Subcutaneous preadipocyte (primary cell): ENCODE results near the genes CCDC8 and PNMA8B.

DNA sequence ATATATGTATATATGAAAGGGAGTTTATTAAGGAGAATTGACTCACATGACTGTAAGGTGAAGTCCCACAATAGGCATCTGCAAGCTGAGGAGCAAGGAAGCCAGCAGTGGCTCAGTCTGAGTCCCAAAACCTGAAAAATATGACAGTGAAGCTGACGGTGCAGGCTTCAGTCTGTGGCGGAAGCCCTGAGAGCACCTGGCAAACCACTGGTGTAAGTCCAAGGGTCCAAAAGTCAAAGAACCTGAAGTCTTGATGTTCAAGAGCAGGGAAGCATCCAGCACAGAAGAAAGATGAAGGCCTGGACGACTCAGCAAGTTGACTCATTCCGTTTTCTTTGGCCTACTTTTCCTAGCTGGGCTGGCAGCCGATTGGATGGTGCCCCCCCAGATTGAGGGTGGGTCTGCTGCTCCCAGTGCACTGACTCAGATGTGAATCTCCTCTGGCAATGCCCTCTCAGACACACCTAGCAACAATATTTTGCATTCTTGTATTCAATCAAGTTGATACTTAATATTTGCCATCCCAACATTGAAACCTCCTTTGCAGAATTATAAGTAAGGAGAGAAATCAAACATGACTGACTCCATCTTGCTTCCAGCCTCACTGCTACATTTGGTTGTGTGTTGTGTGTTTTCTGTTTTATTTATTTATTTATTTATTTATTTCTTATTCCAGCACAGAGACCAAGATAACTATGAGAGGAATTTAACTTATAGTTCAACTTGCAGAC is 32.7 kb downstream of the IGFL2 start:
- CAGE, long polyA plus RNA = no peak

GRCh38 chr19:46202497-46203355 is 26.8 kb upstream of the IGFL1 start:
- CAGE, long polyA plus RNA = no peak

DNA sequence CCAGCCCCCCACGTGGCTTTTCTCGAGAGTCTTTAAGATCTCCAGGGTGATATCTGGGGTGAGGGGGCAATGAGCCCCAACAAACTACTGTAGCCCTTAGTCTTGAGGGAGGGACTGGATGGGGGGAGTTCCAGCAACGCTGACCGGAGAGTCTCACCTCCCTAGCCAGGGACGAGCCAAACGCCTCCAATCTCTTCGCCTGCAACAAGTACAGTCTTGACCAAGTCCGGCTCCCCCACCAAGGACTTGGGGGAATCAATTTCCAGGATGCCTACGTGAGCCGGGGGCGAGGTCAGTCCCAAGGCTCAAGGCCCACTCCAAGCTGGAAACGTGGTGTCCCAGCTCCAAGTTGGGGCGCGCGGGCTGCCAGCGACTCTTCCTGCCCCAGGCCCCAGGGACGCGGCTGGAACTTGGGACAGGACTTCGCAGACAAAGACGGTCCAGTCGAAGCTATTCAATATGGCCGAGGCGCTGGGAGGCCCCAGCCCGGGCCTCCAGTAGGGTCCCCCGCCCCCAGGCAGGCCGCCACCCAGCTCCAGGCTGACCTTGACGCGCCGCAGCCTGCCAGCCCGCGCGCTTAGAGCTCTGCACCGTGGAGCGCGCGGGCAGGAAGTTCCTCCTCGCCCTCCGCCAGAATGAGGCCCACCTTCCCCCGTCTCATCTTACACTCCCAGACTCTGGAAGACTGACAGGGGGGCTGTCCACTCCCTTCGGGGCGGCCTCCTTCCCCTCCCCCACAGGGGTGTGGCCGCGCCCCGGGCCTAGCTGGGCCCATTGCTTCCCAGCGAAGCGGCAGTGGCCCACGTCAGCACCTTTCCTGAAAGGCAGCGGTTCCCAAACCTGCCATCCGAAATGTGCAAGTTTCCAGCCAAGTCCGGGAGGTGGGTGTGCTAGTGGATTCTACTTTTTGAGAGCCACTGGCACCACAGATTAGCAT is at the start of gene CCDC8:
Gene CCDC8 (minus strand): TSS at position 589 of the 937 bp plus-strand sequence.
- CAGE, long polyA plus RNA = no peak

- CAGE, long polyA plus RNA = no peak
Measured at GRCh38 chr19:46492875-46493183, 2.8 kb downstream of the PNMA8B start.

DNA sequence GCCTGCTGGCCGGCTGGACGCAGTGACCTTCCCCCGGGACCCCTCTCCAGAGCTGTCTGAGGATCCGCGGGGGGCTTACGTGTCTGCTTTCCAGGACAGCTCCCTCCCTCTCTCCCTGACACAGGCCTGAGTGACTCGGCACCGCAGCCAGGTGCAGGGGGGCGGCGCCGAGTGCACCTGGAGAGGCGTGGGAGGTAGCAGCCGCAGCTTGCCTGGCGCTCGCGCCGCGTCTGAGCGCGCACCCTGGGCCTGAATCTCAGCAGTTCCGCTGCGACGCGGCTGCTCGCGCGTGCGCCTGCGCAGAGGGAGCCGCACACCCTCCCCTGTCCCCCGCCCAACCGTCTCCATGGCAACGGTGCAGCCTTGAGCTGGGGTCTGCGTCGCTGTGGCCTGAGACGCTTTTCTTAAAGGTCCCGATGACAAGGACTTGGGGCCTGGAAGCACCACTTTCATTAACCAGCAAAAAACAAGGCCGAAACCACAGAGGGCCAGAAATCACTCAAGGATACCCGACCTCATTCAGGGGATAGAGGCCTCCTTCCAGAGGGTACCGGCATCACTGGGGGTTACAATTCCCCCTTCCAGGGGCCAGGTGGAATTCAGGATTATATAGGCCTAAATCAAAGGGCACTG is at the start of gene PNMA8B:
Gene PNMA8B (minus strand): TSS at position 232 of the 633 bp plus-strand sequence.
- CAGE, long polyA plus RNA = no peak

- CAGE, long polyA plus RNA = no peak
Measured at GRCh38 chr19:46546475-46546896, 50.8 kb upstream of the PNMA8B start.

DNA sequence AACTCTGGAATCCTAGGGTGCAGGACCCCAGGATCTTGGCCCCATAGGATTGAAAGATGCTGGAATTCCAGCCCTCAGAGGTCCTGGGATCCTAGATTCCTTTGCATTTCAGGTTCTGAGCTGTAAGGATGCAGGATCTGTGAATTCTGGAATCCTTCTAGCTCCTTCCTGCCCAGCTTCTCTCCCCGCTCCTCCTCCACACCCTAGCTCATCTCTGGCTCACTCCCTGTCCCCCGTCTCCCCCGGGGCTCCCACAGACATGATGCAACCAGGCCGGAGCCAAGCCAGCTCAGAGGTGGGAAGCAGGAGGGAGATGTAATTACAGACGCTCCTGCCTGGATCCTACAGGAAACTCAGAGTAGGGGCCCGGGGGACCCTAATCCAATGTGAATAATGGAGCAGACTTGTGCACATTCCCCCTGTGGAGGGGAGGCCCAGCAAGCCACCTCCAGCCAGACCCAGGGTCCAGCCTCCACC is 4.5 kb downstream of the GNG8 start:
- CAGE, long polyA plus RNA = no peak

DNA sequence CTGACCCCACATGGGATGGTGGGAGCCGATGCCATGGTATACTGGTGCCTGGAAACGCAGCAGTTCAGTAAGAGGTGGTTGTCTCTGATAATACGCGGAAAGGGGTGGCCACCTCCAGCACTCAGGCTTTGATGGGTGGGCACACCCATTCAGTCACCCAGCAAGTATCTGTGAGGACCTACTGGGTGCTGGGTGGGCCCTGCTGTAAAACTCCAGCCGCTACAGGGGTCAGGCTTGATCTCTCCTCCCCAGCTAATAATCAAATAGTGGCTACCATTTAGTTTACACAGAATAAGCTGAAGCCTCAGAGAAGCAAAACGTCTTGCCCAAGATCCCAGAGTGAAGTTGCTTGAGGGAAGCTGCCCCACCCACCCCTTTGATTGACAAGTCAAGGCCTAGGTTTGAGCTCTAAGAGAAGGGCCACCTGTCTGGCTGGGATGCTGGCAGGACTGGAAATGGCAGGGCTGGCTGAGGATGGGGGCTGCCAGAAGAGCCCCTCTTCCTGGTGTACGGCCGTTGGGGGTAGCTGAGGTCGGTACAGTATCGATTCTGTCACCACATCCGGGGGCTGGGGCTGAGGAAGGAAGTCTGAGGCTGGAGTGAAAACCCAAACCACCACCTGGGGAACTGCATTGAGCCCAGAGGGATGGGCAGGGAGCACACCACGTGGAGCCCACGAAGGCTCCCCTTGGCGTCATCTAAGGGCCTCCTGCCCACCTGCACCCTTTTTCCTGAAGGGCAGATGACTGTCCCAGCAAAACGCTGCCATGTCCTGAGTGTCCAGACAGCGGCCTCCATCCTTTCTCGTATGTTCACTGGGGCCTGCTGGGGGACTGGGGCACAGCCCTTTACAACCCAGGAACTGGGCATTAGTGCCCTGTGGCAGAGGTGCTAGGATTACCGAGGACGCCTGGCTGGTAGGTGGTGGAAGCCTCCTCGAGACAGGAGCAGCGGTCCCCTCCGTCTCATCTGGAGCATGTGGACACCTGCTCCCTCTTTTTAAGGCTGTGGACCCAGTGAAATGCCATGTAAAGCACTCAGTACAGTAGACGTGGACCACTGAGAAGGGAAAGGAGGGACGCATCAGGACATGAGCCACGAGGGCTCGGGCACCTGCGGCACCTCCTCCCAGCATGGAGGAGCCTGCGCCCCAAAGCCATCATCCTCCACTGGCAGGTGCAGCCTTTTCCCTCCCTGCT is 1.4 kb upstream of the PRKD2 start:
- CAGE, long polyA plus RNA = no peak

- CAGE, long polyA plus RNA = no peak
Measured at GRCh38 chr19:46727678-46728829, 11.1 kb upstream of the PRKD2 start.

DNA sequence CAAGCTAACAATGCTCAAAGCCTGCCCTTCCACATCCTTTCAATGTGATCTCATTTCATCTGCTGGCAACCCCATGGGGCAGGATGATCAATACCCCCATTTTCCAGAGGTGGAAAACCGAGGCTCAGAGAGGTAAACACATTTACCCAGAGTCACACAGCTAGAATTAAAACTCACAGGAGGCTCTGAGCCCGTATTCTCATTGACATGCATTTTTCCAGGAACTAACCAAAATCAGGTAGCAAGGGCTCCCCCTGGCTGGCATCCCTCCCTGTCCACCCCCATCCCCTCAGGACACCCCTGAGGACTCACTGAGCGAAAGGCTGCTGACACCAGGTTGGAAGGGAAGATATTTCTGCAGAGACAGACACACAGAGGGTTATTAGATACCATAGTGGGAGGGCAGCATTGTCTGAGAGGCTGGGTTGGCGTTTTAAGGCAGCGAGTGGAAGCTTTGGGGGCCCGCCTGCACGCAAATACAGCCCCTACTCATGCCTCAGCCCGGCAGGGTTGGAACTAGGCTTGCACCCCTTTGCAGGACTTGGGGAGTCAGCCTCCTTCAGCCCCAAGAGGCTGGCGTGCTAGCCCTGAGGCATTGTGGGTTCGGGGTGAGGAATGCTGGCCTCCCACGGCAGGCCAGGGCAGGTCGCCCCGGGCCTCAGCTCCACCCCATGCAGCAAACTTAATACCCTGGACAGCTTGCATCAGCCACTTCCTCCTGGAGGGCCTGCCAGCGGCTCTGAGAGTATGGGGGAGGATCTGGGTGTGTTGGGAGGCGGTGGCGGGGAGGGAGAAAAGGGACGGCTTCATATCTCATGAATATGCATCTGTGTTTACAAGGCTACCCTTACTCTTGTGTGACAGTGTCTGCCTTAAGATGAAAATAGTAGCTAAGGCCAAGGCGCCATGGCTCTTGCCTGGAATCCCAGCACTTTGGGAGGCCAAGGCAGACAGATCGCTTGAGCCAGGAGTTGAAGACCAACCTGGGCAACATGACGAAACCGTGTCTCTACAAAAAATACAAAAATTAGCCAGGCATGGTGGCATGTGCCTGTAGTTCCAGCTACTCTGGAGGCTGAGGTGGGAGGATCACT is 3.8 kb downstream of the SLC1A5 start:
- CAGE, long polyA plus RNA = start-site peak on the minus strand centred at position 595 of the sequence, 195 bp wide, 36 and 29 reads in 2 replicates

DNA sequence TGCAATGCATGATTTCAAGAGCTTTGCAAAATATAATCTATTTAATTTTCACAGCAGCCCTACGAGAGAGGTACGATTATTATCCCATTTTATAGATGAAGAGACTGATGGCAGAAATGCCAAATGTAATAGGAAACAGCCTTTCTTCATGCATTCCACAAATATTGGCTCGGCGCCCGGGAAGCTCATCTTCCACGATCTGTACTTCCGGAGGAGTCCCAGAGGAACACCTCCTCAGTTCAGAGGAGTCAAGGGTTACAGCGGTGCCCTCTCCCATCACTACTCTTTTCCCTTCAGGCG is 1.2 kb upstream of the ARHGAP35 start:
- CAGE, long polyA plus RNA = no peak

GRCh38 chr19:46862556-46863416 is 2.0 kb downstream of the ARHGAP35 start:
- CAGE, long polyA plus RNA = no peak

DNA sequence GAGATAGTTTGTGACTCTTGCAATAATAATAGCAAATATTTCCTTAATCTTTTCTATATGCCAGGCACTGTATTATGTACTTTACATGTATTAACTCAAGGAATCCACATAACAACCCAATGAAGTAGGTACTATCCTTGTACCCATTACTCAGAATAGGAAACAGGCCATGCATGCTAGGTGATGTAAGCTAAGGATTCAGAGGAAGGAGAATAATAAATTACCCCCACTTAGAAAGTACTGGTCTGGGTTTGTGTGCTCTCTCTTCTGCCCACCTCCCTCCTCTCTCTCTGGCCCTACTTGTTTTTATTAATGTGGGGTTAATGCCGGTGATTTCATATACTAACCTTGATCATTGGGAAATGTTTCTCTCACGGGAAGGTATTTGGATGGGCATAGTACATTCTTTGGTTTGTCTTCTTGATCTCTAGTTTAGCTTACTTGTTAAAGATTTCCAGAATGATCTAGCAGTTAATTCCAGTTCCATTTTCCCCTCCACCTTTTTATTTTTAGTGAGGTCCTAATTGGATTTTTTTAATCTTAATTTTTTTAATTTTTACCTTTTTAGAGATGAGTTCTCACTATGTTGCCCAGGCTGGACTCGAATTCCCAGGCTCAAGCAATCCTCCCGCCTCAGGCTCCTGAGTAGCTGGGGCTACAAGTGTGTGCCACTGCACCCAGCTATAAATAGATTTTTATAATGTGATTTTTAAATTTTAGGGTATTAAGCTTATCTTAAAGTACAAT is 24.6 kb downstream of the ARHGAP35 start:
- CAGE, long polyA plus RNA = no peak

DNA sequence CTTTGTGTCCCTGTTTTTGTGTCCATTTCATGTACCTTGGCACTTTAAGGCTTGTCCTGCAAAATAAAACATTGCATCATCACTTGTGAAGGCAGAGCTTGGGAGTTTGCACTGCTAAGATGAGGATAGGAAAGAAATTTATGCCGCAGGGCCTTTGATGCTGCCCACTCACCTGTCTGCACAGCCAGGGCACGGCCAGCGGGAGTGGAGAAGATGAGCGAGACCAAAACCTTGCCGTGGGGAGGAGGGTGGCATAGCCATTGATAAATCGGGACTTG is 76.0 kb upstream of the NPAS1 start:
- CAGE, long polyA plus RNA = no peak

- CAGE, long polyA plus RNA = no peak
Measured at GRCh38 chr19:47000528-47001188, 19.0 kb upstream of the NPAS1 start.

DNA sequence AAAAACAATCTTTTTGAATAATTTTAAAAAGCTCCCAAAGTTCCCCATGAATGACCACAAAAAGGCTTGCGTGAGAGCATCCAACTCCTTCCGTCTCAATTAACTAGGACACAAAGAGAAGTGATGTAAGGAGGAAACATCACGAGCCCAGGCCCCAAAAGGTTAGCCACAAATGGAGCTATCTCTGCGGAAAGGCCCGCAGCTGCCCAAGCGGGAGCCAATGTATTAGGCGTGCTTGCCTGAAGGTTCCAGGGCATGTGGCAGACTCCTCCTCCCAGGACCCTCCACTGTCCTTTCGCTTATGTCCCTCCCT is 17.9 kb downstream of the ZC3H4 start:
- CAGE, long polyA plus RNA = no peak

GRCh38 chr19:47145768-47146357 is 15.2 kb downstream of the SAE1 start:
- CAGE, long polyA plus RNA = no peak

- CAGE, long polyA plus RNA = no peak
Measured at GRCh38 chr19:47186203-47187415, 44.4 kb downstream of the BBC3 start.

- CAGE, long polyA plus RNA = no peak
Measured at GRCh38 chr19:47225748-47226424, 5.1 kb downstream of the BBC3 start.

GRCh38 chr19:47228214-47228796 is 2.7 kb downstream of the BBC3 start:
- CAGE, long polyA plus RNA = no peak